Rectum (tissue), 1 donor: ENCODE data around the genes TUBA8, FAM246B and TANGO2.

DNA sequence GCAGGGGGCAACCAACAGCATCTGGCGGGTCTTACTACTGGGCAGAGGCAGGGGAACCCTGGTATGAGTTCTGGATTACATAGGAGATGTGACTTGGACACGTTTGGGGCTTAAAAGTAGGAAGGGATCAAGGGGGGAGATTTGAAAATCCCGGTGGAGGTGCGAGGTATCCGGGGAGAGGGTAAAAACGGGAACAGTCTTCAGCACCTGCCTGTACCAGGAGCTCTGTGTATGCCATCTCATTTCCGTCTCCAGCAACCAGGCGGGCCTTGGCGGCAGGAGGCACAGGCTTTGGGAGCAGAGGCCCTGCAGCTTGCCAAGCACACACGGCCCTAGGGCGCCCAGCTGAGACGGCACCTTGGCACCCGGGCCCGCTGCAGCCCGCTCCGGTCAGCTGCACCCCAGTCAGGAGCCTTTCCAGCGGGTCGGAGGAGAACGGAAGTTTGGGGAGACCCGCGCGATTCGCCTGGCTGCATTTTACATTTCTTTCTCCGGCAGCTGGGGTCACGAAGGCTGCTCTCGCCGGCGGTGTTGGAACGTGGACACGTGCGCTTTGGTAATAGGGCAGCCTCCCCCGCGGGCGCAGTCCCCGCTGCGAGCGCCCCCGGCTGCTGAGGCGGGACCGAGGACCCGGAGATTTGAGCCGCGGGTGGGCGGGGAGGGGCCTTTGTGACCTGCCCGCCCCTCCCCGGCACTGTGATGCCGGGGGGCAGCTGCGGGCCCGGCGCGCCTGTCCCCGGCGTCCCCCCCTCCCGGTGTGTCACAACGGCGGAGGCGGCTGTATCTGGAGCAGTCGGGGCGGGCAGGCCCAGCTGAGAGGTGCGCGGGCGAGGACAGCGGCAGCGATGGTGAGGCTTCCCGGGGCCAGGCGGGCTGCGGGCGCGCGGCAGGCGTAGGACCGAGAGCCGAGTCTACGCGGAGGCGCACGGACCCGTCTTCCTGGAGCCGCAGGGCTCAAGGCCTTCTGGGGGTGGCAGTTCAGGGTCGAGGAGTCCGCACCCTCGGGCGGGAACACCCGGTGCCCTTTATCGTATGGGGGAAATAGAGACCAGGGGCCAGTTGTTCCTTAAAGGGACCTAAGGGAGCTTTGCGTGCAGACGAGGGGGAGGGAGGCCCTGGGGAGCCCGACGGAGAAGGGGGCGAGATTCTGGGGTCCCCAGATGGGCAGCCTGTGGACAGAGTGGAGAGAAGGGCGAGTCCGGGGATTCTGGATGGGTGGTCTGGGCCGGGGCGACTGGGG is at the start of gene TUBA8:
TUBA8 (plus strand) TSS at position 789 of the 1,240 bp plus-strand sequence.
- PRO-cap = unidirectional peak, plus-strand start at position 789 of the sequence; unidirectional peak, plus-strand start at position 811 of the sequence; unidirectional peak, minus-strand start at position 913 of the sequence

- PRO-cap = no peak
These were observed at the start of gene FAM246B for GRCh38 chr22:18633617-18634161. FAM246B (plus strand) TSS chr22:18633984.

DNA sequence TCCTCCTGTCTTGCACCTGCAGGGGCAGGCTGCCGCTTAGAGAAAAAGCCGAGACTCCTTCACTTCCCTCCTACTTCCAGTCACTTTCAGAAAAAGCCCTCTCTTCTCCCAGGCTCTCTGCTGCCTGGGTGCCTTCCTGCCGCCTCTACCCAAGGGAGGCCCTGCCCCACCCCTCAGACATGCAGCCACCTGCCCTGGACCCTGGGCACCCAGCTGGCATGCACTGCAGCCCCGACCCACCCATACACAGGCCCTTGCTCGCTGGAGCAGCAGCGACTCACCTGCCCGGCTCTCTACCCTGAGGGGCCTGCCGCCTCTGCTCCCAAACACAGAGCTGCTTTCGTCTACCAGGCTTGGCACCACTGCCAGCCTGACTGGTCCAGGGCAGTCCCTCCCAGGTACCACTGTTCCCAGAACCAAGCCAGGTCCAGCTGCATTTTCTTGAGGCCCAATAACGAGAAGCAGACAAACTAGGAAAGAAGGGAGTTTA is 1.3 kb upstream of the TSSK2 start:
- PRO-cap = no peak

DNA sequence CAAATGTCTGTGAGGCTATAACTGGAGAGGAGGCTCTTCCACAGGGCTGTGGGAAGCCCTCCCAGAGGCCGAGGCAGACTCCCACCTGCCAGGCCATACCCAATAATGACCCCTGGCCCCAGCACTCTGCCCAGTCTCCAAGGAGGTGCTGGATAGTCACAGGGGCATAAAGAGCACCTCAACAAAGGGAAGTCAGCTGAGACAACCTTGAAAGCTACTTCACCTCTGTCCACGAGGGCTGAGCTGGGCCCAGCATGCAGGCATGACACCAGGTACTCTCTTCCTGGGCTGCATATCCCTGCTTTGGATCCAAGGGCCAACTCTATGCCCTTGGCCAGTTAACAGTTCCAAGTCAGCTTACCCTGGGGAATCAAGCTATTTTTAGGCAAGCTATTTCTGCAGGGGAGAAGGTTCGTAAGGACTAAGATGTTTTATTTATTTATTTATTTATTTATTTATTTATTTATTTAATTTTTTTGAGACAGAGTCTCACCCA is 40.2 kb upstream of the SLC25A1 start:
- PRO-cap = no peak

GRCh38 chr22:19242473-19243134 is 48.9 kb downstream of the CLTCL1 start:
- PRO-cap = no peak

GRCh38 chr22:19292038-19292979 is 790 bp upstream of the CLTCL1 start:
- PRO-cap = unidirectional peak, plus-strand start at chr22:19292148; bidirectional peak, plus-strand start at chr22:19292338, minus-strand start at chr22:19292300

- PRO-cap = no peak
These were observed 27.6 kb downstream of the HIRA start for GRCh38 chr22:19403787-19404506.

GRCh38 chr22:19424986-19425749 is 6.4 kb downstream of the HIRA start:
- PRO-cap = no peak

DNA sequence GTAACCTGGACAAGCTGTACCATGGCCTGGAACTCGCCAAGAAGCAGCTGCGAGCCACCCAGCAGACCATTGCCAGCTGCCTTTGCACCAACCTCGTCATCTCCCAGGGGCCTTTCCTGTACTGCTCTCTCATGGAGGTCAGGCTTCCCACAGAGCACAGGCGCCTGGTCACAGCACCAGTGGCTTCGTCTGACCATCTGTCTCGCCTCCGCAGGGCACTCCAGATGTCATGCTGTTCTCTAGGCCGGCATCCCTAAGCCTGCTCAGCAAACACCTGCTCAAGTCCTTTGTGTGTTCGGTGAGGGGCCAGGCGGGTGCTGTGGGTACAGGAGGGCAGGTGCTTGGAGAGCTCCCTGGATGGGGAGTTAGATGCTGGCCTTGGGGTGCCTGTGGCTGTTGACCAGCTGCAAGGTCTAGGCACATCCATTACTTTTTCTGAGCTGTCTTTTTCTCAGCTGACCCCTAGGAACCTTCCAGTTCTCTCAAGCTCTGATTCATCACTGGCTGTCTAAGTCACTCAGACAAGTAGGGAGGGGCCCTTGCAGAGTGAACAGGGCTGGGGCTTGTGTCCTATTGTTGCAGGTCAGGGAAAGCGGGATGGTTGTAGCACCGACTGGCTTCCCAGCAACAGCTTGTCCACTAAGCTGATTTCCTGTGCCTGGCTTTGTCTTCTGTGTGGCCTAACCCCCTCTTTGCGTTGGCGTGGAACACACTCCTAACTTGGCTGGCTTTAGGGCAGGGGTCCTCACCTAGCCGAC is 9.3 kb downstream of the CLDN5 start:
- PRO-cap = no peak

DNA sequence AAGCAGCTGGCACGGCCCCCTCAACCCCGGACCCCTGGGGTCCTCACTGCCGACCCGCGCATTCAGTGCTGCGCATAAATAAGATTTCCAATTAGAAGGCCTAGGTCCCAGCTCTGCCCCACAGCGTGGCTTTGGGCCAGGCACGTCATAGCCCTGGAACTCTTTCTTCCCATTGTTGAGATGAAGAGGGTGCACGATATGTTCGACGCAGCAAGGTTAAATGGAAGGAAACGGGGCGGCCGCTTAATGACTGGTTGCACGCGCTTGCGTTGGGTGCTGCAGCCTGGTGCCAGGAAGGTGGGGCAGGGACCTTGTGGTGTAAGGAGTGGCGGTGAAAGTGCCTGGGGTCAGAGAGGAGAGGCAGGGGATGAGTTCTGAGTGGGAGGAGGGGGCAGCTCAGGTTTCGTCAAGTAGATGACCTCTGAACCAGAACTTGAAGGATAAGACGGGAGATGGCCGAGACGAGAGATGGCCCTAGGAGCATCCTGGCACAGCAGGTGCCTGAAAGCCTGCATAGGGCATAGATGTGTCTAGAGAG is 42.9 kb upstream of the CLDN5 start:
- PRO-cap = no peak

- PRO-cap = no peak
These were observed 73.3 kb upstream of the CLDN5 start for GRCh38 chr22:19597320-19598066.

GRCh38 chr22:19723726-19724726 is 687 bp downstream of the GP1BB start:
- PRO-cap = no peak

DNA sequence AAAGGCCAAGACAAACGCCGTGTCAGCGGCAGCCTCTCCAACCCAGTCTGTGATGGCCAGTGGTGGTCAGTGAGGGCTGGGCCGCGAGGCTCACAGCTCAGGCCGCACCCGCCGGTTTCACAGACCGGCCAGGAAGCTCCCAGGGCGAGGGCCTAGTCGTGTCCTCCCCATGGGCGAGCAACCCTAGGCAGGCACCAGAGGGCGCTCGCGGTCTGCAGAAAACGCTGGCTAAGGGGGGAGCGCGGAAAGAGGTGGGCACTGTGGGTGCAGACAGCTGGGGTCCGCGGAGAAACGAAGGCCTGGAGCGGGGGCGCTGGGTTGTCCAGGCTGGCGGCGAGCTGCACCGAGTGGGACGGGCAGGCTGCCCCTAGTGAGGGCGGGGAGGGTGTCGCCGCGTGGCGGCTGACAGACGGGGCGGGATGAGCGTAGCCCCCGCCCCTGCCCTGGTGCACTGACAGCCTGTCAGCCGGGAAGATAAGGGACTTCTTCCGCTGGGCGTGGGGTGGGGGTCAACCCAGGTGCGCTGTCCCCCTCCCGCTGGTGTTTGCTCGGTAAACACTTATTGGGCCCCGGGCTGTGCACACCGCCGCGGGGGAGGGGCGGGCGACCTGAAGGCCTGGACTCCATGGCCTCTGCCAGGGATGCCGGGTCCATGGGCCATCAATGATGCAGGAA is 7.4 kb downstream of the GP1BB start:
- PRO-cap = no peak

- PRO-cap = unidirectional peak, plus-strand start at chr22:19758768
These were observed 2.1 kb upstream of the TBX1 start for GRCh38 chr22:19758371-19759004.

DNA sequence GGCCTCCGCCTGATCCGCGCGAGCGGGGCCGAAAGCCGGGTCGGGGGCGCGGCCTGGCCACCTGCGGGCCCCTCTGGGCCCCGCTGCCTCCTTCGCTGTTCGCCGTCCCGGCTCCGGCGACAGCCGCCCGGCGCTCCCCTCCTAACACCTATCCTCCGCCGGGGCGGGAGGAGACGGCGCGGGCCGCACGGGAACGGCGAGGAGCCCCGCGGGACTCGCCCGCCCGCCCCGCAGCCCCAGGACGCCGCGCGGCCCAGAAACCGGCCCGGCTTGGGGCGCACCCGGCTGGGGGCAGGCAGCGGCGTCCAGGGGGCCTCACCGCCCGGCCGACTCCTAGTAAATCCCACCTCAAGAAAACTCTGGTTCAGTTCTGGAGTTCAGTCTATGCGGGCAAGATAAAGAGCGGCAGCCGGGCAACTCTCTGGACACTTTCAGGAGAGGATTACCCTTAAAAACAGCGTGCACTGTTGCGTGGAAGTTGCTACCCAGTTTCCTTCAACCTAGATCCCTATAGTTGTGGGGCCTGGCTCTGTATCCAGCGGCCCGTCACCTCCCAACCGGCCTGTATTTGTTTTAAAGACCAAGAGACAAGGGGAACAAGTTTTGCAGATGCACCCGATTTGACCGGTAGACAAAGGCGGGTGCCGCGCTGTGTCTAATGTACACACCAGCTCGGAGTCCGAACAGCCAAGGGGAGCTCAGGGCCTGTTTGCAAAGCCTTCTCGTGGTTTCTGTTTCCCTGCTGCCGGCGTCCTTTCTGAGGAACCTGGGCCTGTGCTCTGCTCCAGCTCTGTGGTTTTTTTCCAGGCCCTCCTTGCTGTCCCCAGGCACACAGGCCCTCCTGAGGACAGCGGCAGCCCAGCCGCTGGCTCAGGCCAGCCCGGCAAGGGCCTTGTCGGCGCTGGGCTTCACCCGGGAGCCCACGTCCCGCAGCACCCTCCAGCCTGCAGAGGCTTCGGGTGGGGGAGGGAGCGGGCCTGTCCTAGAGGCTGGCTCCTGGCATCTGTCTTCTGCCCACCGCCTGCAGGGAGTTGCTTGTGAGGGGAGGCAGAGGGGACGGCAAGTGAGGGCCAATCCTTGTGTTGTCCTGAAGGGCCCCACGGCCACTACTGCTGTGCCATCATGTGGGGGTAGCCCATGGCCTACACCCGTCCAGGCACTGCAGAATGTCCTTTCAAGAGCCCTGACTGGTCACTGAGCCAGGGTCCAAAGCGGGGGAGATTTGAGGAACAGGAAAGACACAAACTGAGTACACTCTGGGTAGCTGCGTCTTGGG is 1.2 kb downstream of the TBX1 start:
- PRO-cap = no peak

DNA sequence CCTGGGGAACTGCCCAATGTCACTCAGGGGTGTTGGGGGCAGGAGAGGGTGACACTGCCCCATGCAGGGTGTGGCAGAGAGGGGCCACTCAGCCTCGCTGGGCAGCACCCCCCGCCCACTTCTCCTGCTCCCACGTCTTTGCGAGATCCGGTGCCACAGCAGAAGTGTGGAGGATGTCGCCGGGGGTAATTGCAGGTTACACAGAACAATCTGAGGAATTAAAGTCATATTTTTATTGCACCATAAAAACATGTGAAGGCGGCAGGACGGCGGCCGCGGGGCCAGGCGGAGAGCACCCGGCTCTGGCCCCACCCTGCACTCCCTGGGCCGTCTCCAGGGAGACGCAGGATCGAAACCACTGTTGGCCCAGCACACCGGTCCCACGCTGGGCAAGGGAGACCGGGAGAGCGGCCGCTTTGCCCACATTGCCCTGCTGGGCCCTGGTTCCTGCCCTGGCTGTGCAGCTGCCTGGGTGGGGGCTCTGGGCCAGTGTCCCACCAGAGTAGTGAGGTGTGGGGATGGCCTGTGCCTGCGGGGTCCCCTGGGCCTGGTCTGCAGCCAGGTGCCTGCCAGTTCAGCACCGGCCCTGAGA is 18.8 kb upstream of the GNB1L start:
- PRO-cap = unidirectional peak, plus-strand start at position 256 of the sequence; unidirectional peak, plus-strand start at position 383 of the sequence

- PRO-cap = no peak
These were observed 33.8 kb downstream of the ARVCF start for GRCh38 chr22:19982521-19983466.

- PRO-cap = no peak
These were observed 27.7 kb downstream of the ARVCF start for GRCh38 chr22:19988731-19989465.

DNA sequence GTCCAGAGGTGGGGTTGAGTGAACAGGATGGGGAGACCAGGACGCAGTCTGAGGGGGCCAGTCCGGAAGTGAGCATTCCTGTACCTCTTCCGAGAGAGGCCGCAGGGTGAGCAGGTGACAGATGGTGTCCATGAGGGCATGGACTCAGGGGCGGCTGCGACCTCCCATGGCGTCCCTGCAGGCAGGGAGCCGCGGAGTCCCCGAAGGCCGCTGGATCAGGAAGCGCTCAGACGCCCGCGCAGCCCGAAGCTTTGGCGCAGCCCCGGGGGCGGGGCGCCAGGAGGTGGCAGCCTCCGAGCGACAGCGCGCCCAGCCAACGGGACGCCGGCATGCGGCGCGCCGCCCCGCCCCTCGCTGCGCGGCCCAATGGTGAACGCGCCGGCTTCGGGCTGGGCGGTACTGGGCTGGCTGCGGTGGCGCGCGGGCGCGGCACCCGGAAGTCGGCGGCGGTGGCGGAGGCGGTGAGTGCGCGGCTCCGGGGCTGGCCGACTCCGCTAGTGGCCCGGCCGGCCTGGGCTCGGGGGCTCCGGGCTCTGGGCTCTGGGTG is at the start of gene TANGO2:
TANGO2 (plus strand) TSS at position 437 of the 547 bp plus-strand sequence.
- PRO-cap = bidirectional peak, plus-strand start at position 440 of the sequence, minus-strand start at position 217 of the sequence

DNA sequence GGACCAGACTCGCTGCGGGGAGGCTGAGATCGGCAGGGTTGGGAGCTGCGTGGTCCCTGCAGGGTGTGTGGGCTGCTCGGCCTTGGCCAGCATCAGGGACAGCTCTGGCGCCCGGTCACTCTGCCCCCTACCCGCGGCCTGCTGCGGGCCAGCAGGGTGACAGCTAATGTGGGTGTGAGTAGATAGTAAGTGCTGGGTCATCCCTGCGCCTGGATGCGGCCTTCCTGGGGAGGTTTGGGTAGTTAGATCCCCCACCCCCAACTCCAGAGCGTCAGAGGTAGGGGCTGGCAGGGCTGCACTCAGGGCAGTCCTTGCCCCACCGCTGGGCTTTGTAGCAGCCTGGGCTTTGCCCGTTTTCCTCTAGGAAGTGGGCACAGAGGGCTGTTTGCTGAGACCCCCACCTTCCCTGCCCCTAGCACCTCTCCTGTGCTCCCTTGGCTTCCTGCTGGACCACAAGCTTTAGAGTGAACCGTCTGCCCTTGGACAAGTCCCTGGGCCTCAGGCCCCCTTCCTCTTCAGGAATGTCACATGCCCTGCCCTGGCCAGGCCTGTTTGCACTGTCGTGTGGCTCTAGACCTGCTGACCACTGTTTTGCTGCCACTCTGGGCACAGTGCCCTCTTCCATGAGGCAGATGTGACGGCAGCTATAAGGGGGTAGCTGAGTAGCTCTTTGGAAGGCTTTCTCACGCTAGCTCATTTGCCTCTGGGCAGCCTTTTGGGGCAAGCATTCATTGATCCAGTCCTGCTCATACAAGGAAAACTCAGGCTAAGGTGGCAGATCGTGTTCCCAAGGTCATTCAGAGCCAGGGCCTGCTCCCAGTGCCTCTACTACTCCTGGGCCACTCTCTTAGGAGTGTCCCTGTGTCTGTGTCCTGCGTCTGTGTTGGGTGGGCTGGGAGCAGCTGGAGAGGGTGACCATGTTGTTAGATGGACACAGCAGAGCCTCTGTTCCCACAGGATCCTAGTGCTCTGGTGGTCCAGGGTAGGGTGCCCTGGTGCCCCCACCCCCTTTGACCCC is 831 bp downstream of the TANGO2 start:
- PRO-cap = bidirectional peak, plus-strand start at position 624 of the sequence, minus-strand start at position 523 of the sequence